Sigmoid colon (tissue), 4 donors: ENCODE data around the genes TPP1, OR2D2, OLFML1, PPFIBP2 and C11orf16.

DNA sequence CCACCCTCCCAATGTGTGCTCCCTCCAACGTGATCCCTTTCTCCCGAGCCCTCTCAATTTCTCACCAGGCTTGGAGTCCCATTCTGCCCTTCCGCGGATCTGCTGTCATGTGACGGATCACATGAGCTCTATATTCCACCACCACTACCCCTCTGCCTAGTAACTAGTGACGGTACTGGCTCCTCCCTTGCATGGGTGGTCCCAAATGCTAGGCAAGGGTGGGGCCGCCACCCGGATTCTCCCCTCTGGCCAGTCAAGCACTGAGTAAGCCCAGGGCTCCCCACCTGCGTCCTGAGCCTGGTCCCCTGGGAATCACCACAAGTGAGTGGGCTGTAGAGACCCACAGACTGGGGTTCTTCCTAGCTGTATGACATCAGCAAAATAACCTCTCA, at the start of gene TPP1:
Gene TPP1 (minus strand): TSS at position 104 of the 392 bp plus-strand sequence.
- PRO-cap, result unidirectional peak, minus-strand start at position 101 of the sequence
- RAMPAGE, long total RNA, 4 experiments, result start-site peak on the minus strand in 2 of 4 experiments, centred at positions 81 to 95 of the sequence, 169 to 261 reads per replicate

GRCh38 chr11:6654612-6655672, 667 bp downstream of the DCHS1 start:
- PRO-cap, result unidirectional peak, plus-strand start at chr11:6655219; unidirectional peak, plus-strand start at chr11:6655277
- RAMPAGE, long total RNA, 4 experiments, result no peak in any of the 4 experiments

DNA sequence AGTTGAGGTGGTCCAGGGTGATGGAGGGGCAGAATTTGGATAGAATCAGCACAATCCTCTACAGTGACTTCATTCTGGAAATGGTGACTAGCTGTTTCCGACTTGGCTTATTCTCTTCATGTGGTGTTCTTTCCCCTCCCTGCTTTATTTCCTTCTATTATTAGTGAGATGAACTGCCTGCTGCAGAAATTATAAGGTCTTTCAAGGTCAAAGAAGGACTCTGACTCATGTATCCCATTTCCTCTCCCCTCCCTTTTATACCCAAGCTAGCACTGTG, 12.2 kb upstream of the MRPL17 start:
- PRO-cap, result no peak
- RAMPAGE, long total RNA, 4 experiments, result no peak in any of the 4 experiments

DNA sequence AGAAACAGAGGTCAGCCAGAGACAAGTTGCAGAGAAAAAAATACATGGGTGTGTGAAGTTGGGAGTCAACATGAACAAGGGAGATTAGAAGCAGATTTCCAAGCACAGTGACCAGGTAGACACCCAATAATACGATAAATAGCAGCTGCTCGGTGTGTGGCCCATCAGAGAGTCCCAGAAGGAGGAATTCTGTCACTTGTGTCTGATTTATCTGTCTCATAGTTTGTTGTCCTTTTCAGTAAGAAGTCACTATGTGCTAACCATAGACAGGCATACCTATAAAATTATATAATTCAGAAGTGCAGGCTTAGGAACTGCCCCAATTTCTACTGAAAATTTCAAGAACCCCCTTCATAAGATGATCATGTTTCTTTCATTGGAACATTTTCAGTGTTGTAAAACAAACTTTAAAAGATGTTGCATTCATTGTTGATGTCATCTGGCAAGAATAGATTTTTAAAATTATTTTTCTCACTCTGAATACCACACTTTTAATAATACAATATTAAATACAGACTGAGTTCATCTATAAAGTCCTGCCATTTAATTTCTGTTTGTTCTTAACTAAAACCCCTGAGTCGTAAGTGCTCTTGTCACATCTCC, at the start of gene OR2D2:
Gene OR2D2 (minus strand): TSS at position 220 of the 603 bp plus-strand sequence.
- PRO-cap, result no peak
- RAMPAGE, long total RNA, 4 experiments, result no peak in any of the 4 experiments

DNA sequence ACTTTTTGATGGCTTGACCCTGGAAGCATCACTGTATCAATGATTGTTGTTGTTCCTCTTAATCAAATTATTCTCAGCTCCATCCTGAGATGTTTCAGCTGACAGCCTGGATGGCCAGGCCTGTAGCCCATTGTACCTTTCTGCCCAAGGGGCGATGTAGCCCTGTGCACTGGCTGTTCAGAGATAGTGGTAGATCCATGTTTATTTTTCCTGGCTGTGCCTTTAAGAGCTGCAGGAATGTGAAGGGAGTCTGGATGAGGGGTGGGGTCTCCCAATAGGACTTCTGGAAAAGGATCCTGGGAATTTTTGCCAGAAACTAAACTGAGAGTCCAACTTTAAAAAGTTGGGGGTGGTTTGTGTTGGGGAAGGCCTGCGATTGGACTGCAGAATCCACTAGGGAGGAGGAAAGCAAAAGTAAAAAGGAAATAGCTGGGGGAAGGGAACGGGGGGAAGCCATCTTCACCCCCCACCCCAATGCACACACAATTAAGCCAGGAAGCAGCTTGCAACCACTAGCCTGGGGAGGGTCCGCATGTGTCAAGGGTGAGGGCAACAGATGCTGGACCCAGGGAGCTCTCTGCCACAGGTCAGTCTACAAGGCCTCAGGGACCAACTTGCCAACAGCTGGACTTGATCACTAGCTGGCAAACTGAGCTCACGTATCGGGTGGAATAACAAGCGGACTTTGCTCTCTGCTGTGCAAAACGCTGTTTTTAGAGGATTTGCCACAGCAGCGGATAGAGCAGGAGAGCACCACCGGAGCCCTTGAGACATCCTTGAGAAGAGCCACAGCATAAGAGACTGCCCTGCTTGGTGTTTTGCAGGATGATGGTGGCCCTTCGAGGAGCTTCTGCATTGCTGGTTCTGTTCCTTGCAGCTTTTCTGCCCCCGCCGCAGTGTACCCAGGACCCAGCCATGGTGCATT, at the start of gene OLFML1:
Gene OLFML1 (plus strand): TSS at position 456 of the 925 bp plus-strand sequence.
- PRO-cap, result no peak
- RAMPAGE, long total RNA, 4 experiments, result start-site peak on the plus strand in 3 of 4 experiments, centred at positions 458 to 470 of the sequence, 32 to 38 reads per replicate

- PRO-cap, result unidirectional peak, minus-strand start at chr11:7513640; unidirectional peak, plus-strand start at chr11:7513999
- RAMPAGE, long total RNA, 4 experiments, result start-site peak on the plus strand in 2 of 4 experiments, at chr11:7513937-7514007 at its widest, 12 to 25 reads per replicate; start-site peak on the minus strand in 4 of 4 experiments, at chr11:7513628-7513661 at its widest, 9 to 36 reads per replicate
Observed at GRCh38 chr11:7513443-7514182, at the start of gene PPFIBP2. PPFIBP2 (plus strand) TSS chr11:7513999.

DNA sequence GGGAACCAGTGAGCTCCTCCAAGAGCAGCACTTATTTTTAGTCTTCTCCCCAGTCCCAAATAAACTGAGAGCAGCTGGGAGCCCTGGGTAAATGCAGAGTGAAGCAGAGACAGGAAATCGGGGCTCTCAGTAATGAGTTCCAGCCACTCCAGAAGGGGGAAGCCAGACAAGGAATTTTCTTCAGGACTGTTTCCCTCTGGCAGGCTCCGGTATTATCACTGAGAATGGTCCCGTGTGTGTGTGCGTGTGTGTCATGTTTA, 63.1 kb downstream of the PPFIBP2 start:
- PRO-cap, result bidirectional peak, plus-strand start at position 90 of the sequence, minus-strand start outside the sequence
- RAMPAGE, long total RNA, 4 experiments, result no peak in any of the 4 experiments

GRCh38 chr11:7577907-7578328, 64.1 kb downstream of the PPFIBP2 start:
- PRO-cap, result bidirectional peak, plus-strand start at chr11:7577969, minus-strand start at chr11:7577847
- RAMPAGE, long total RNA, 4 experiments, result no peak in any of the 4 experiments

- PRO-cap, result no peak
- RAMPAGE, long total RNA, 4 experiments, result no peak in any of the 4 experiments
Observed at GRCh38 chr11:7600222-7600985, 72.9 kb downstream of the CYB5R2 start.

GRCh38 chr11:7612567-7613012, 60.7 kb downstream of the CYB5R2 start:
- PRO-cap, result no peak
- RAMPAGE, long total RNA, 4 experiments, result no peak in any of the 4 experiments

GRCh38 chr11:7697537-7698518, 8.4 kb downstream of the OVCH2 start:
- PRO-cap, result no peak
- RAMPAGE, long total RNA, 4 experiments, result no peak in any of the 4 experiments

DNA sequence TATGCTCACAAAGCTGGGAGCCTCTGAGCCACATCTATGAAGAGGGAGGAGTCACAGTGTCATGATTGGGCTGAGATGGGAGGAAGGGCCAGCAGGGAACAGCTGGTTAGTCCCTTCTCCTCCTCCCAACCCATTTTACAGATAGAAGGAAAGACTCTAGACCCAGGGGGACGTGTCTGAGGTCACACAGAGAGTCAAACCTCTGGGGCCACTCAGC, 101.2 kb upstream of the LMO1 start:
- PRO-cap, result no peak
- RAMPAGE, long total RNA, 4 experiments, result no peak in any of the 4 experiments

DNA sequence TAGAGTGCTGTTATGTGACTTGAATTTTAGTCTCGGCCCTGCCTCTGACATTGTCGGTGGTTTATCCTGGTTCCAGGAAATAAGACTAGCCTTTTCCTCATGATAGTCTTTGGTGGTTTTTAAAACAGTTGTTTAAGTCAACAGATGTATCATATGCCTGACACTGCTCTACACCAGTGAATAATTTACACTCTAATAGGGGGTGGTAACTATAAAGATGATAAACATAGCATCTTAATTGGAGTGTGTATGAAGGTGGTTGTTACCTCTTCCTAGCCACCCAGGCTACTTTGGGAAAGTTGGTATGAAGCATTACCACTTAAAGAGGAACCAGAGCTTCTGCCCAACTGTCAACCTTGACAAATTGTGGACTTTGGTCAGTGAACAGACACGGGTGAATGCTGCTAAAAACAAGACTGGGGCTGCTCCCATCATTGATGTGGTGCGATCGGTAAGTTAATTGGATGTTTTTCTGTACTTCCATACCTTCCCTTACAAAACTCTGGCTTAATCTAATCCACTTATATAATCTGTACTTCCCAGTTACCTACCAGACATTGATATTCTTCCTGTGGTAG, 1.9 kb downstream of the RPL27A start:
- PRO-cap, result no peak
- RAMPAGE, long total RNA, 4 experiments, result no peak in any of the 4 experiments

- PRO-cap, result bidirectional peak, plus-strand start at chr11:8707862, minus-strand start at chr11:8707678
- RAMPAGE, long total RNA, 4 experiments, result no peak in any of the 4 experiments
Observed at GRCh38 chr11:8707351-8708357, 25.1 kb downstream of the RPL27A start.

DNA sequence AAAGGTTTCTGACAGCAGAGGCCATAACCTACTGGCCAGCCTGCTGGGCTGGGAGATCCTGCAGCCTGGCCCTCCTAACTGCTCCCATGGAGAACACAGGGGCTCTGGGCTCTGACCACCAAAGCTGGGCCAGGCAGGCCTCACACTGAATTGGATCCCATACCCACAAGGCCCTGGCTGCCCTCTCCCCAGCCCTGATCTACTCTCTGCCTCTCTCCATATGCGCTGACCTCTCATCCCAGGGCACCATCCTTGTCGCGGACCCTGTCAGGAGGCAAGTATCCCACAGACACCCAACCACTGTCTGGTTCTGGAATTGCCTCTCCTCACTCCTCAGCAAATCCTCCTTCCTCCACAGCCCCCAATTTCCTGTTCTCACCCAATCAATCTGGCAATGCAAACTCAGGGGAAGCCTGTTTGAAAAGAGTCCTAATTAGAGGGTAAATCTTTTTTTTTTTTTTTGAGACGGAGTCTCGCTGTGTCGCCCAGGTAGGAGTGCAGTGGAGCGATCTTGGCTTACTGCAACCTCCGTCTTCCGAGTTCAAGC, 33.7 kb downstream of the RPL27A start:
- PRO-cap, result no peak
- RAMPAGE, long total RNA, 4 experiments, result no peak in any of the 4 experiments

- PRO-cap, result no peak
- RAMPAGE, long total RNA, 4 experiments, result no peak in any of the 4 experiments
Observed at GRCh38 chr11:8775132-8775693, 35.3 kb downstream of the DENND2B start.

- PRO-cap, result no peak
- RAMPAGE, long total RNA, 4 experiments, result no peak in any of the 4 experiments
Observed at GRCh38 chr11:8788350-8789182, 21.9 kb downstream of the DENND2B start.

DNA sequence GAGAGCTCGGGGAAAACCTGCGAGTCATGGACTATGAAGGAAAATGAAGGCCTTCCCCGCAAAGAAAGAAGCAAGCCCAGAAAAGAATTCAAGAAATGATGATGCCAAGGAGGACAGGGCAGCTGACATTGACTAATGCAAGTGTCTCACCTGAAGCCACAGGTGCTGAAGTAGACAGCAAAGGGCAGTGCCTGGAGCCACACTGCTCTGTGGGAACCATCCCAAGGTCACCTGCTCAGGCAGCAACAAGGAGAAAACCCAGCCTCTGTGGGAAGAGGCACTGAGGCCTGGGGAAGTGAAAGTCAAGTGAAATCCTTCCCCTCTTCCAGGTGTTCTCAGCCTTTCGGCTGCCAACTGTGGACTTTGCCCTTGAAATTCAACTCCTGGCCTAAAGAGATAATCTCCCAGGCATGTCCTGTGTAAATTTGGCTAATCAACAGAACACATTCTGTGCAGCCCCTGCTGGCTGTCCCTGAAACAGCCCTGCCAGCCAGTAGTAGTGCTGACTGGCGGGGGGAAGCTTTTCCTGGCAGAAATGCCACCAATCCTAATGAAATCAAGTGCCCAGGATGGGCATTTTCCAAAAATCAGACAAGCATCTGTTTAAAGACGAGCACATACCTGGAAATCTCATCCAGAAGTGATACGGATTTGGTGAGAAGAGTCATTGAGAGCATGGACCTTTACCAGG, 15.8 kb downstream of the DENND2B start:
- PRO-cap, result no peak
- RAMPAGE, long total RNA, 4 experiments, result no peak in any of the 4 experiments

- PRO-cap, result no peak
- RAMPAGE, long total RNA, 4 experiments, result no peak in any of the 4 experiments
Observed at GRCh38 chr11:8805445-8805895, 5.0 kb downstream of the DENND2B start.

- PRO-cap, result no peak
- RAMPAGE, long total RNA, 4 experiments, result no peak in any of the 4 experiments
Observed at GRCh38 chr11:8932753-8933296, at the start of gene C11orf16. C11orf16 (minus strand) TSS chr11:8932947.